Thoracic aorta endothelial cell (primary cell): ENCODE results near the gene MPPED2.

DNA sequence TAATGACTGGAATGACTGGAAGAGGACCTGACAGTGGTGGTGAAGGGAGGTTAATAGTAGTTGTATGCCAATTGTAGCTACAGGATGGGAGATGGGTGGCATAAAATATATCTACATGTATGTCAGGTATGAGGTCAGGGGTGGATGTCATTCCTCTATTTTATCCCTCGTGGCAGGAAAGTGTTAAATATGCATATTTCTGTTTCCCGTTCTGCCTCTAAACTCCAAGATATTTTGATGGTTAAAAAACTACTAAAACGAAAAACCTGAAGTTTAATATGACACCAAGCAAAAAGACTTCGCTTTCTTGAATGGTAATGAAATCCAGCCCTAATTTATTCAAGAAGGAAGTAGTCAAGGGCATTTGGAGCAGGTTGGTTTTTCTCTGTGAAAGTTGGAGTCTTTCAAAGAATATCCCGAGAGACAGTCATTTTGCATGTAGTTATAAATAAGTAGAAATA lies 51.3 kb downstream of the SLC5A12 start:
- CAGE, long polyA plus RNA: no peak

DNA sequence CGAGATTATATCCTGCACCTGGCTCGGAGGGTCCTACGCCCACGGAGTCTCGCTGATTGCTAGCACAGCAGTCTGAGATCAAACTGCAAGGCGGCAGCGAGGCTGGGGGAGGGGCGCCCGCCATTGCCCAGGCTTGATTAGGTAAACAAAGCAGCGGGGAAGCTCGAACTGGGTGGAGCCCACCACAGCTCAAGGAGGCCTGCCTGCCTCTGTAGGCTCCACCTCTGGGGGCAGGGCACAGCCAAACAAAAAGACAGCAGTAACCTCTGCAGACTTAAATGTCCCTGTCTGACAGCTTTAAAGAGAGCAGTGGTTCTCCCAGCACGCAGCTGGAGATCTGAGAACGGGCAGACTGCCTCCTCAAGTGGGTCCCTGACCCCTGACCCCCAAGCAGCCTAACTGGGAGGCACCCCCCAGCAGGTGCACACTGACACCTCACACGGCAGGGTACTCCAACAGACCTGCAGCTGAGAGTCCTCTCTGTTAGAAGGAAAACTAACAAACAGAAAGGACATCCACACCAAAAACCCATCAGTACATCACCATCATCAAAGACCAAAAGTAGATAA lies 28.4 kb upstream of the FIBIN start:
- CAGE, long polyA plus RNA: no peak

GRCh38 chr11:27187866-27188327 lies 147.3 kb downstream of the BBOX1 start:
- CAGE, long polyA plus RNA: no peak

GRCh38 chr11:27233515-27234703 lies 129.1 kb downstream of the CCDC34 start:
- CAGE, long polyA plus RNA: no peak

- CAGE, long polyA plus RNA: no peak
Measured at GRCh38 chr11:27258258-27258827, 104.7 kb downstream of the CCDC34 start.

GRCh38 chr11:27512302-27512577 lies 5.7 kb upstream of the LIN7C start:
- CAGE, long polyA plus RNA: no peak

DNA sequence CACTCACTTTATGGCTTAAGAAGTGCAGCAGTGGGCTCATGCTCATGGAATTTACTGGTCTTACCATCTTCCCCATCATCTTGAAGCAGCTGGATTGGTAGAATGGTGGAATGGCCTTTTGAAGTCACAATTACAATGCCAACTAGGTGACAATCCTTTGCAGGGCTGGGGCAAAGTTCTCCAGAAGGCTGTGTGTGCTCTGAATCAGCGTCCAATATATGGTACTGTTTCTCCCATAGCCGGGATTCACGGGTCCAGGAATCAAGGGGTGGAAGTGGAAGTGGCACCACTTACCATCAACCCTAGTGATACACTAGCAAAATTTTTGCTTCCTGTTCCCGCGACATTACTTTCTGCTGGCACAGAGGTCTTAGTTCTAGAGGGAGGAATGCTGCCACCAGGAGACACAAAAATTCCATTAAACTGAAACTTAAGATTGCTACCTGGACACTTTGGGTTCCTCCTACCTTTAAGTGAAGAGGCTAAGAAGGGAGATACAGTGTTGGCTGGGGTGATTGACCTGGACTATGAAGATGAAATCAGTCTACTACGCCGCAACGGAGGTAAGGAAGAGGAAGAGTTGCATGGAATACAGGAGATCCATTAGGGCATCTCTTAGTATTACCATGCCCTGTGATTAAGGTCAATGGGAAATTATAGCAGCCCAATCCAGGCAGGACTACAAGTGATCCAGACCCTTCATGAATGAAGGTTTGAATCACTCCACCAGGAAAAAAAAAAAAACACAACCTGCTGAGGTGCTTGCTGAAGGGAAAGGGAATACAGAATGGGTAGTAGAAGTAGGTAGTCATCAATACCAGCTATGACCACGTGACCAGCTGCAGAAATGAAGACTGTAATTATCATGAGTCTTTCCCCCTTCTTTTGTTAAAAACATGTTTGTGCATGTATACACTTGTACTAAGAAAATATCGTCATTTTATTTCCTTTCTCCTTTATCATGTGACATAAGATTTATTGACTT lies 50.8 kb downstream of the METTL15 start:
- CAGE, long polyA plus RNA: no peak

DNA sequence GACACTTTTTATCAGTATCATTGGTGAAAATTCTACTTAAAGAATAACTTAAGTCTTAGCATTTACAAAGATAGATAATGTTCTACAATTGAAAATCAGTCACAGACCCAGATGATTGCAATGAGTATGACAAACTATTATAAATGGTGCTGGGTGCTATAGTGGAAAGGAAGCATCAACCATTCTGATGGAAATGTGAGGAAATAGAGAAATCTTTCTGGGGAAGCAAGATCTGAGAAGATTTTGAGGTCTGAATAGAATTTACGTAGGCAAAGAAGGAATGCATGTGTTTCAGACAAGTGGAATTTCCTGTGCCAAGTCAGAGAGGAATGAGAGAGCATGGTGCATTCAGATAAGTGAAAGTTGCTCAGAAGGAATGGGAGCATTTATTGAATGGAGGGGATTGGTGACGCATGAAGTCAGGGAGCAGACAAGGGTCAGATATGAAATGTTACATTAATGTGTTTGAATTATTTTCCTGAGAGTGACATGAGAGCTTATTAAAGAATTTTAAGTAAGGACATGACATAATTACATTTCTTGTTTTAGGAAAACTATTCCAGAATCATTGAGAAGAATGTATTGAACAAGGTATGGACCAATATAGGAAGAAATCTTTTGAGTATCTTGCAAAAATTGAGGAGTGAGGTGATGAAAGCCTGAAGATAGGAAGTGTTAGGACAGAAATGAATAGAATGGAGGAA lies 725.5 kb downstream of the METTL15 start:
- CAGE, long polyA plus RNA: no peak

GRCh38 chr11:28834811-28835213 lies 726.6 kb downstream of the METTL15 start:
- CAGE, long polyA plus RNA: no peak

DNA sequence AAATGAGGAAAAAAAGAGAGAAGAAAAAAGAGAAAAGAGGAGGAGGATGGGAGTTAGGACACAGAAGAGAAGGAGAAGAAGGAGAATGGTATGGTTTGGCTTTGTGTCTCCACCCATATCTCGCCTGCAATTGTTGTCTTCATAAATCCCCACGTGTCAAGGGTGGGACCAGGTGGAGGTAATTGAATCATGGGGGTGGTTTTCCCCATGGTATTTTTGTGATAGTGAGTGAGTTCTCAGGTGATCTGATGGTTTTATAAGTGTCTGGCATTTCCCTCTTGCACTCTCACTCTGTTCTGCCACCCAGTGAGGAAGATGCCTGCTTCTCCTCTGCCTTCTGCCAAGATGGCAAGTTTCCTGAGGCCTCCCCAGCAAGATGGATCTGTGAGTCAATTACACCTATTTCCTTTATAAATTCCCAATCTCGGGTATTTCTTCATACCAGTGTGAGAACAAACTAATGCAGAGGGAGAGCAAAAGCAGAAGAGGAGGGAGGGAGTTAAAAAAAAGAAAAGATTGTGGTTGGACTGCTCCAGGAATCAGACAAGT lies 856.9 kb downstream of the KCNA4 start:
- CAGE, long polyA plus RNA: no peak

GRCh38 chr11:30584622-30584960 lies 1.6 kb downstream of the MPPED2 start:
- CAGE, long polyA plus RNA: no peak

GRCh38 chr11:30586182-30587047 lies at the start of gene MPPED2:
Gene MPPED2 (minus strand): TSS chr11:30586353.
- CAGE, long polyA plus RNA: no peak

DNA sequence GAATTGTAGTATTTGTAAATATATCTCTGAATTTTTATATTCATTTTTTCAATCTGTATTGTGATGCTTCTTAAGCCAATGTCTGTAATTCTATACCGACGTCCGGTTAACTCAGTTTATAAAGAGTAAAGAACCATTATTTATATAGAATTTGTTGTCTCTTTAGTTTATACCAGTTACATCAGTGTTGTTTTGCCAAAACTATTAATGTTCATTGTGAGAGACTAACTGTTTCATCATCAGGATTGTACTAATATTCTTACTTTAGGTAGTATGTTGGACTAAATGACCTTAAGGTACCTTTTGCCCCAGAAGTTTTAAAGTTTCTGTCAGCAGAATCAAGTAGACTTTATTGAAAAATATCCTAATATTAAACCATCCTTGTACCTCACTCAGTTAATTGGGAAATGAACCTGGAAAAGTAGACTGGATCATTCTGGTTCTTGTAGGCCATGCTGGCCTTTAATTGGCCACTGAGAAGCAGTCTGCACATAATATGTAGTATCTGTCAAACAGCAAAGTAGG lies 2.5 kb downstream of the DNAJC24 start:
- CAGE, long polyA plus RNA: no peak

DNA sequence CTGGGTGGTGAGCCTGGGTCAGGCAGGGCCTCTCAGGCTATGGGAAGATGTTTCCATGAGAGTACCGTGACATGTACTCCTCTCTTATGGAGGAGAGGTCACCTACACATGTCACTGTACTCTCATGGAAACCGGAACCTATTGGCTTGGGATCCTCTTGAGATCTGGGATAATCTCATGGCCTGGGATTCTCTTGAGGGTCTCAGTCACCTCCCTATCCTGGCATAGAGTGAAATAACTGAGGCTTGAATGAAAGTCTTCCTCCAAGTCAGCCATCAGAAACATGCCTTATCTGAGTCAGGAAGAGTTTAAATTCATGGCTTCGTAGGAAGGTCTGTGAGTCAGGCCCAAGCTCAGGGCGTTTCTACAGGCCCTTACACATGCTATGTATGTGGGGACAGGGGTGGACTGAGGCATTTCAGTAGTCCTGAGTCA lies 134.7 kb upstream of the RCN1 start:
- CAGE, long polyA plus RNA: no peak

- CAGE, long polyA plus RNA: no peak
Measured at GRCh38 chr11:32098133-32098576, 7.3 kb downstream of the RCN1 start.

DNA sequence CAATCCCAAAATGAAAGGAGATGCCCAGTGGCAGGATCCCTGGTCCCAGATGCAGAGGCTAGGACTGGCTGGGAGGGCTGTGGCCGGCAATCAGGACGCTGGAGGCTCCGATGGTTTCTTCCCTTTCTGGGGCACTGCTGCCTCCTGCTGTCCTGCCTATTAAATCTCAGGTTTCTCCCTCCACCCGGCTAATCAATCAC lies 82.5 kb downstream of the RCN1 start:
- CAGE, long polyA plus RNA: no peak

GRCh38 chr11:32420705-32421717 lies 14.3 kb downstream of the WT1 start:
- CAGE, long polyA plus RNA: no peak

- CAGE, long polyA plus RNA: no peak
Measured at GRCh38 chr11:32589420-32589844, 5.8 kb downstream of the EIF3M start.

- CAGE, long polyA plus RNA: no peak
Measured at GRCh38 chr11:32851880-32852518, 22.3 kb downstream of the PRRG4 start.

DNA sequence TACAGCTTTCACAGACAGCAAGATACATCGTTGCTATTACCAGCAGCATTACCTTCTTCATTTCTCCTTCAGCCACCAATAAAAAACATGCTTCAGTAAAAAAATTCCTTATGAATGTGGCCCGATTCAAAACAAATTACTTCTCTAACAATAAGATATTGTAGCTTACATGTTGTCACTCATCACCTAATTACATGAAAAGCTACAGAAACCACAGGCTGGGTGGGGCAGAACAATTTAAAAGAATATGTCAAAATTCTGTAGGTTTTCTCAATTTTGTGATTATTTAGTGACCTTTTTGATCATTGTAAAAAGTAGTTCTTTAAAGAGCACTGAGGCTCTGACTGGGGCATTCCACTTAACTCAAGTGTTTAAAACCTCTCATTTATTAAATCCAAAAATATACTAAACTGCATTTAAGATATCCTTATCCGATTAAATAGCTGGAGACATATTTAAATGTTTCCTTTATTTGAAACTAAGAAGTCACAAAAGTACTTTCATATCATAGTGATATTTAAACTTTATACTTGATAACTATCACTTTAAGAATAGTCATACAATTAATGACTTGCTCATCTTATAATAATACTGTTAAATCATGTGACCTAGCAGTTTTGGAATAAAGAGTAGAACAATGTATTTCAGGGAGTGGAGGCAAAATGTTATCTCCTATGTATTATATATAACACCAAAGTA lies 23.0 kb downstream of the CSTF3 start:
- CAGE, long polyA plus RNA: no peak